RPMI7951 (cell line): ENCODE data around the gene ABCA4.

GRCh38 chr1:93694731-93695336, 13.2 kb upstream of the BCAR3 start:
- RAMPAGE, long total RNA: no peak

- RAMPAGE, long total RNA: no peak
These were observed 21.9 kb upstream of the BCAR3 start for GRCh38 chr1:93703552-93703983.

DNA sequence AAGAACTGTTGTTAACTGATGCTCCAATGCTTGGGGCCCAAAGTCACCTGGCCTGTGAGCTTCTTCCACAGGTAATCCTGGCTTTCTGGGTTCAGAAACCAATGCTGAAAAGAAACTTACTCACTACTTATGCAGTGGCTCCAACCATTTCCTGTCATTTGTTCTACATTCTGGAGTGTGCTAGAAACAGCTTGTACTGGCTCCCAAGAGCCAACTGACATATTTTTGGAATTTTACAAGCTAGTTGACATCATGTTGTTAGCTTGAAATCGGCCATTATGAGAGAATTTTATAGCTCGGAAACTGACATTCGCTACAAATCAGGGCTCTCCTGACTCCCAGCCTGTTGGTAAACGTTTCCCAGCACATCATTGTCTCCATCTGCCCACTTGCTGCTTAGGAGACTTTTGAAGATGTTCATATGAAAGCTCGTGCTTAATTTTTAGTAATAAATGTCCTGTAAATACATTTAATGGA, 67.3 kb downstream of the DNTTIP2 start:
- RAMPAGE, long total RNA: no peak

- RAMPAGE, long total RNA: no peak
These were observed 57.8 kb downstream of the DNTTIP2 start for GRCh38 chr1:93821193-93821642.

DNA sequence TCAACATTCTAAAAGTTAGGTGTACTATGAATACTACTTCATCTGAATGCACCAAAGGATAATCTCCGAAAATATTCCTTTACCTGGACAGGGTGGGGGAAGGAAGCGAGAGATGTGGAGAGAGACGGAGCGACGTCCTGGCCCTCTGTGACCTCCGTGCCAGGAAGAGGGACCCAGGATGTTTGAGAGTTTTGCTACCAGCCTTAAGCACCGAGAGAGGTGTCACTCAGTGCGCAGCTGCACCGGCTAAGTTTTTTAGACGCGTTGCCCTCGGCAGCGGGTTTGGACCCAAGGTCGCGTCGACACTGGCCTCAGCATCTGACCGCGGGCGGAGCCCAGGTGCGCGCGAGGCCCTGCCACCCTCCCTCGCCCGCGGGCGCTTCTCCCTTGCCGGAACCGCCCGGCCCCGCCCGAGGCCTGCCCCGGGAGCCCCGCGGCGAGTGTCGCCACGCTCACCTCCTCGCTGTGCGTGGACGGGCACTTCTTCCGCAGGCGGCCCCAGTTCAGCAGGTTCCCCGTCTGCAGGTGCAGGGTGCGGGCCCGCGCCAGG, 573 bp downstream of the GCLM start:
- RAMPAGE, long total RNA: no peak

DNA sequence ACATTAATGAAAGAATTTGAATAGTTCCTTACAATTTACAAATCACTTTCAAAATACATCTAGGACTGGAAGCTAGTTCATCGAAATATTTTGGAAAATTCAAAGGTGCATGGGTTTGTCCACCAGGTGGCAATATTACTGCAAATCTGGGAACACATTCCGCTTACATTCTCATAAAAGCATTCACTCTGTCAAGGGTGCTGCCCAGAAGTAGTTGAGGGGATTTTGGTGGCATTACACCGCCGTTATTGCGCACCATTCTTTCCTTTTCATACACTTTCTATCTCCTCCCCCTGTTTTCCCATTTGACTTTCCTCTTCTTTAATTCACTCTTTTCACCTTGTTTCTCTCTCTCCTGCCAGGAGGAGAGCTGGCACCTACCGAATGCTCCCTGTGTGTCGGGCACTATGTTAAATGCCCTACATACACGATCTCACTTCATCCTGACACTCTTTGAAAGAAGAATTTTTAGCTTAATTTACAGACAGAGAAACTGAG, 95.0 kb downstream of the ABCA4 start:
- RAMPAGE, long total RNA: no peak

DNA sequence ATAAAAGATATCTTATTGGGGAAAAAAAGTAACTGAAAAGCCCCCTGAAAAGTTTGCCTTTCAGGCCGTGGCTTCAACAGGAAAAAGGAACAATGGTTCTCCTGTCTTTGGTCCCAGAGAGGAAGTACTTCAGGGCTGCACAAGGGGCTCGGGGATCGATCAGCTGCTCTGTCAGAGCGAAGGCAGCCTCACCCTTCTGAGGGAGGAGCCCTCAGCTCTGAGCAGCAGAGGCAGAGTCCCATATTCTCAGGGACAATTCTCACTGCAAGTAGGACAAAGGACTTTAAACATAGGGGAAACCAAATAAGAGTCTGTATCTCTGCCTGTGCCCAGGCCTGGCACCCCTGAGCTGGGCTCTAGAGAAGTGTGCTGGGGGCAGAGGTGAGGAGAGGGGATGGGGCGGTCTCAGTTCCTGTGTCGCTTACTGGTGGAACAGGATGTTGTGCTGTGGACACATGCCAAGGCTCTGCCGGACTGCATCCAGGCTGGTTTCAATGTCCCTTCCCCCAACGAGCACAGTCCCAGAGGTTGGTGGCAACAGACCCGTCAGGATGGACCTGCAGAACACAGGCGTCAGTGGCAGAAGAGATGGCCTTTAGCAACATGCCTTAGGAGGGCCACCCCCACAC, 76.6 kb downstream of the ABCA4 start:
- RAMPAGE, long total RNA: no peak

DNA sequence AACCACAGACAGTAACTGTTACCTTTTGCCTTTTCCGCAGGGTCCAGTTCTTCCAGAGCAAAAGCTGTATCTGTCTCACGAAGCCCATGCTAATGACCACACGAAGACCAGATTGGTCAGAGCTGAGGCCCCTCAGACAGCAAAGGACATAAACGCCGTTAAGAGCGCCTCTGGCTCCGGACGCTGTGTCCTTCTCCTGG, at the start of gene ABCA4:
Gene ABCA4 (minus strand): TSS at position 191 of the 200 bp plus-strand sequence.
- RAMPAGE, long total RNA: no peak

GRCh38 chr1:94218834-94219725, 18.3 kb downstream of the ARHGAP29 start:
- RAMPAGE, long total RNA: no peak

DNA sequence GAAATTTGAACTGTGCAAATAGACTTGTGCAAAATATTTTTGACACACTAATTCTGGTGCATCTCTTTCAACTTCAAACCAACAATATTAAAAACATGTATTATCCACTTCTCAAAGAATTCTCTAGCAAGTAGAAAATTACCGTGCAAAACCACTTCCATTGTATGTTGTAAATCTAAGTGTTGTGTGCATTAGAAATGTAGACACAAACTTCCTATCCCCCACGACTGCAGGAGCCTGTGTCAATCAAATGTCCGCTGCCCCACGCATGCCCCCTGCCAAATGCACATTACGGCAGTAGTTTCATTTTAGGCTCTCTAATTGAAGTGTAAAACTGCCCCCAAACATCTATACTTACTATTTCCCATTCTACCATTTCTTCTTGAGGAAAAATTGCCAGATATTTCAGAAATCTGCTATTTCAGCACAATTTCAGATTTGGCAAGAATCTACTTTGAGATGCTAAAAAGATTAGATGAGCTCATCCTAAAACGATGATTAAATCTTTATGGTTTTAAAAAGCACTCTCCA, 1.7 kb downstream of the ARHGAP29 start:
- RAMPAGE, long total RNA: no peak

- RAMPAGE, long total RNA: no peak
These were observed 58.5 kb upstream of the ARHGAP29 start for GRCh38 chr1:94295662-94296583.

DNA sequence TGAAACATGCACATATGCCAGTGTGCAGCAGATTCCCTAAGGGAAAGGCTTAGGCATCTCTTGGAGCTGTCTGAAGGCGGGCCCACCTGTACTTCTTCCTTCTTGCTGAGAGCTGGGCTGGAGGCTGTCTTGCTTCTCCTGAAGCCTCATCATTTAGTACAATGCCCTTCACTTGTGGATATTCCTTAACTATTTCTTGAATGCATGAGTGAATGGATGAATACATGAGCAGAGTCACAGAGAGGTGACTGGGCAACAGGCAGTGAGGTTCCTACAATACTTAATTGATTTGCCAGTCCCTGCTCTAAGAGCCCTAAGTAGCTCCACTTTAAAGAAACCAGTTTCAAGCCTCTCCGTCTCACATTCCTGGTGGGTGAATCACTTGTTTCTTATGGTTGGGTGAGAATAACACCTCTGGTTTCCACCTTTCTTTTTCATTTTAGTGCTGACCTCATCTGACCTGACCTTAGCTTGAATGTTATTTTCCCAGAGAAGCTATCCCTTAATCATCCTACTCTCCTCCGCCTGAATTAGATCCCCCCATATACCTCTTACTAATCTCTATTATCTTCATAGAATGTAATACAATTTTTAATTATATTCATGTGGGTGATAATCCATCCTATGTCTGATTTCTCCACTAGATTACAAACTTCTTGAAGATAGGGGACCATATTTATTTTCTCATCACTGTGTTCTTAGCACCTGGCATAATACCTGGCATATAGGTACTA, 62.8 kb upstream of the ARHGAP29 start:
- RAMPAGE, long total RNA: no peak

DNA sequence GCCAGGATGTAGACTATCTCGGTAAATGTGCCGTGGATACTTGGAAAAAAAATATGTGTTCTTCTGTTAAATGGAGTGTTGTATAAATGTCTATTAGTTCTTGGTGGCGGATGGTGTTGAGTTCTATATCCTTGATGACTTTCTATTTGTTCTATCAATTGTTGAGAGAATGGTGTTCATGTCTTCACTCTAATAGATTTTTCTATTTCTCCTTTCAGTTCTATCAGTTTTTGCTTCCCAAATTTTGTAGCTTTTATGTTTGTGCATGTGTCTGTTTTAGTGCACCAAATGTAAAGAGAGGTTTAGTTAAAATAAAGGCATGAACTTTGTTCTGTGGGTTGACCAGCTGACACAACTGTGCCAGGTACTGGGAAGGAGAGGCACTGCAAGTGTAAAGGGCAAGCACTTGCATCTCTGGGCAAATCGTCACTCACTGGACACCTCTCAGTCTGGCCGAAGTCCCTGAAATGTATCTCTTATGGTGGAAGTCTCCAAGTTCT, 38.6 kb upstream of the ABCD3 start:
- RAMPAGE, long total RNA: no peak

DNA sequence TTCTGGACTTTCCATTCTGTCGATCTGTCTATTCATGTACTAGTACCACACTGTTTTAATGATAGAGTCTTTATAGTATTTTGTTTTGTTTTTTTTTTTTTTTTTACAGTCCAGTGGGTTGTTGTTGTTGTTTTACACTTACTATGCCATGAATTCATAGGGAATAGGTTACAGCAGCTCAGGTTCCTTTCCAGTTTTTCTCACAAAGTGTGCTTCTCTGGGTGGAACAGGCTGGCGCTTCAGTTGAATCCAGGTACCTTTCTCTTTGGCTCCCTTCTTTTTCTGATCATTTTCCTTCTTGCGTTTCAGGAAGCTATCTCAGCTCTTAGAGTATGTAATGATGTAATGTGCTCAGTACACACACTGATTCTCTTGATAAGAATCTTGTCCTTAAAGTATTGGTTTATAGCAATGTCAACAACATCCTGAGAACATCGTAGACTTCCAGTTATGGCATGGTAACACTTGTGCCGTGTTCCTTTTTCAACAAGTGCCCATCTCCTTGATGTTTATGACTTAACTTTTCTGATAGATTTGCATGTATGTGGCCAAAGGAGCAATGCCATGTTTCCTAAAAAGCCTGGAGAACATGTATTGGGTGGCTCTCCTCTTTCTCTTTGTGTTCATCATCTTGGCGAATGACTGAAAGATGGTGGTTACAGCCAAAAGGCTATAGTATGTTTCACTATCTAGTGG, 11.8 kb upstream of the ABCD3 start:
- RAMPAGE, long total RNA: no peak

DNA sequence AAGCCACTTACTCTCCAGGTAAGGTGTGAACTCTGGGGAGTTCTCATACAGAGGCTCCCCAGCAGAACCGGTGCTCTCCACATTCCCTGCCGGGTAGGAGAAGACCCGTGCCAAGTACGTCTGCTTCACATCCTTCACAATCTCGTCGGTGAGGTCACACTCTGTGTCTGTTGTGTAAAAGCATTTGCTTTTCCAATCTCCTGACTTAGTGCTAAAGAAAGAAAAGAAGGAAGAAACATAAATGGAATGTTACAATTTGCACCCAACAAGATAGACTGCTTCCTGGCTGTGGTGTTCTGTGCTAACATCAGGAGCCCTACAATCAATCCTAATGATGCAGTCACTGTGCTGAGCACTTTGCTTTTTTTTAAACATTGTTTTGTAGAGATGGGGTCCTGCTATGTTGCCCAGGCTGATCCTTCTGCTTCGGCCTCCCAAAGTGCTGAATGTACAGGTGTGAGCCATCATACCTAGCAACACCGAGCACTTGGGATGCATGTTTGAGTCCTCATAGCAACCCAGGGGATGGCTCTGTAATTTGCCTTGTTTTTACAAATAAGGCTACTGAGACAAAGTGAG, 5.5 kb downstream of the F3 start:
- RAMPAGE, long total RNA: no peak

DNA sequence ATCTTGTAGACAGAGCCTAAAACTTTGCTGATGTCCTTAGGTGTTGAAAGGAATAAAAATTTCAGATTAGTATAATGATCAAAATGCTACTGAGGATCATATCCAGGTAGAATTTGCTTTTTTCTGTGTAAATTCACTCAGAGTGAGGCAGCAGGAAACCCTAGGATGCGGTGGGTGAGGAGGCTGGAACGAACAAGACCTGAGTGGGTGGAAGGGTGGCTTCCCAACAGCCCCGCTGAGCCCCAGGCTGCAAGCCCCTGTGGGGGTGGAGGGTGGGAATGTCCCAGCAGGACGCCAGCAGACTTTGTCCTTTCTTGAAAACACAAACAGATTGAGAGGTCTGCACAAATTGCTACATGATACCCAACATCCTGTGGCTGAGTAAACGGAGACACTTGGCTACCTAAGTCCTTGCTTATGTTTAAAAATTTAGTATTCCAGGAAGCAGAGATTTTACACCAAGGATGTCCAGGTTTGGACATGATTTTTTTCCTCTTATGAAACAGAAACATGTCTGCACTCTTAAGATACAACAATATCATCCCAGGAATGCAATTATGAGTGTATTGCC, 11.7 kb upstream of the F3 start:
- RAMPAGE, long total RNA: no peak

GRCh38 chr1:94599483-94599855, 57.9 kb upstream of the F3 start:
- RAMPAGE, long total RNA: no peak

DNA sequence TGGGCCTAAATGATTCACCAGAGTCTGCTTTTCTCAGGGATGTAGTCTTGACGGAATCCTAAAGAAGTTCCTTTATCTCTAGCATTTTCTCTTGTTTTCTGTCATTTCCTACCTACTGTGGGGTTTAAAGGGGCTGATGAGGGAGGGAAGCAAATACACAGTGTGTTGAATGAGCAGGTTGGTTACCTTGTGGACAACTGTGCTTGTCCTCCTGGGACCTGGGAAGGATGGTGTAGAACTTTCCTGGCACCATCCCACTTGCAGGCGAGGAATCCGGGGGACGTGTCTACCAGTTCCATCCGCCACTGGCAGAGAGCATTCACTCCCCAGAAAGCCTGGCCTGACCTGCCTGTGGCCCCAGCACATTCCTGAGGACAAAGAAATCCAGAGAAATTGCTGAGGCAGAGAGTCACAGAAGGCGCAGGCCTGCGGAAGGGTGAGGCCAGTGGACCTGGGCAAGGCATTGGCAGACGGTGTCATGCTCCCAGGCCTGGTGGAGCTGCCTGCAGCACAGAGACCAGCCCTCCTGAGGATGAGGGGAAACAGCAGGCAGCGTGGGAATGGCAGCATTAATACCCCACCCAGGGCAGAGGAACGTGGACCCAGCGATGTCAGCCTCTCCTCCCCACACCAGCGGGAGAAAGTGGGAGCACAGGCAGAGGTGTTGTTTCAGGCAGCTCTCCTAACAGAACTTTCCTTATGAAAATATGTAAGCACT, 81.1 kb upstream of the F3 start:
- RAMPAGE, long total RNA: no peak

DNA sequence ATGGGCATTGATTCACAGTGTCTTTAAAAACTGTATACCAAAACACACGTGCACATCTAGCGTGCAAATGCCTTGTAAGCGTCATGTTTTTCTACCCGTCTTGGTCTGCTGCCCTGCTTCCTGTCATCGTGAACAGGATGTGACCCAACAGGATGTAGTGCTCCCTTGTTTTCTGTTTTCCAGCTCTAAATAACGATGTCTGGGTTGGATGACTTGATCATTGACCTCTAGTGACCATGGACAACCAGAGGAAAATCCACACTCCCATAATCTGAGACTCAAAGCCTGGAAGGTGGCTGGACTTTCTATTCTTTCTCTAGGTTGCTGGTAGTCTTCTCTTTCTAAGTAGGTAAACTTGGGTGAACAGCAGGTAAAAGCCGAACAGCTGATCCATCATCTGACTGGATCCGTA, 24.6 kb upstream of the SLC44A3 start:
- RAMPAGE, long total RNA: no peak

DNA sequence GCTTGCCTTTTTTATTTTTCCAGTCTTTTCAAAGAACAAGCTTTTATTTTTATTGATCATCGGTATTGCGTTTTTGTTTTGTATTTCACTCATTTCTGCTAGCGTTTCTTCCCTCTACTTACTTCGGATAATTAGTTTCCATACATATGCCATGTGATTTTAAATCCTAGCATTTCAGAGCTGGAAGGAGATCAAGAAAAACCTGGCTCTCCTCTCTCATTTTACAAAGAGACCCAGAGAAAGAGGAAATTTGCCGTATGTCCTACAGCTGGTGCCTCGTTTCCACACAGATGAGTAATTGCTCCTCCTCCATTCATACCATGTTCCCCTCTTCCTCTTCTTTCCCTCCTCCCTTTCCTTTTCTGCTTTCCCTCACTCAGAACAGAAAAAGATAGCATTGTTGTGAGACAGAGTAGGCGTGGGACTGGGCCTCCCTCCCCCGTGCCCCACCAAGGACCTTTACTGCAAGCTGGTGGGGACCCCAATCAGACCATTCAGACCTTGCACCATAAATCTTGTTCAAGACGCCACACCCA, 13.8 kb upstream of the SLC44A3 start:
- RAMPAGE, long total RNA: no peak